Cytotoxic T cell (primary cell): Measurements from ENCODE around the gene TEX29.

DNA sequence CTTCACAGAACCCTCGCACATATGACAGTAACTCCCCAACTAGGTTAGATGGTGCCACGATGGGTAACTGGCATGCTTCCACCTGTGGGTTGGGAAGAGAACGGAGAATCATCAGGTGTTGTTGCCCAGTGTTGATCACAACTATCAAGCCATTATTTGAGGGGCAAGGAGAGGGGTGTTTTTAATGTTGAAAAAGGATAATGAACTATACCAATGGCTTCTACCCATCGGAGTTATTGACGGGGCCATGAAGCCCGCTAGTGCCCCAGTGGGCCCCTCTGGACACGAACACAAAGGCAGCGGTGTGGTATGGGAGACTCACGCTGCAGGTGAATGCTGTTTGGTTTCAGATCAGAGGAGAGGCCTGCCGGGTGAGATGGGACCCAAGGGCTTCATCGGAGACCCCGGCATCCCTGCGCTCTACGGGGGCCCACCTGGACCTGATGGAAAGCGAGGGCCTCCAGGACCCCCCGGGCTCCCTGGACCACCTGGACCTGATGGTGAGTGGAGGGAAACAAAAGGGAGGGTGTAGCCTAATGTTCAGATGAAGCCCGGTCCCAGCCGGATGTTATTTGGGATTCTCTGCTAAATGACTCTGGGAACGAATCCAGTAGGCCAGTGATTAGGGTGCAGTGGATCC, 111.4 kb downstream of the RAB20 start:
- PRO-cap, 2 experiments: no peak in any of the 2 experiments

DNA sequence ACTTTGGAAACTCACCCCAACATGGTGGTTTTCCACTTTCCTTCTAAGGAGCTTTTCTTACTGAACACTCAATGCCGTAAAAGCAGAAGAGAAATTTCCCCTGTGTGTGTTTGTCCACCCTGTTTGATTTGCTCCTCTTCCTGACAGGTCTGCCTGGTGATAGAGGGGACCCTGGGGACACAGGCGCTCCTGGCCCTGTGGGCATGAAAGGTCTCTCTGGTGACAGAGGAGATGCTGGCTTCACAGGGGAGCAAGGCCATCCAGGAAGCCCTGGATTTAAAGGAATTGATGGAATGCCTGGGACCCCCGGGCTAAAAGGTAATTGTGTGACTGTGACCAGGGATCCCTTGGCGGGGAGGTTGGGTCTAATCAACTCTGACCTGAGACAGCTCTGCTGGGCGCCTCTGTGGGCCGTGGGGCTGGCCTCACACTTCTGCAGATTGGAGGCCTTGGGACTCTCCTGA, 81.4 kb downstream of the RAB20 start:
- PRO-cap, 2 experiments: no peak in any of the 2 experiments

DNA sequence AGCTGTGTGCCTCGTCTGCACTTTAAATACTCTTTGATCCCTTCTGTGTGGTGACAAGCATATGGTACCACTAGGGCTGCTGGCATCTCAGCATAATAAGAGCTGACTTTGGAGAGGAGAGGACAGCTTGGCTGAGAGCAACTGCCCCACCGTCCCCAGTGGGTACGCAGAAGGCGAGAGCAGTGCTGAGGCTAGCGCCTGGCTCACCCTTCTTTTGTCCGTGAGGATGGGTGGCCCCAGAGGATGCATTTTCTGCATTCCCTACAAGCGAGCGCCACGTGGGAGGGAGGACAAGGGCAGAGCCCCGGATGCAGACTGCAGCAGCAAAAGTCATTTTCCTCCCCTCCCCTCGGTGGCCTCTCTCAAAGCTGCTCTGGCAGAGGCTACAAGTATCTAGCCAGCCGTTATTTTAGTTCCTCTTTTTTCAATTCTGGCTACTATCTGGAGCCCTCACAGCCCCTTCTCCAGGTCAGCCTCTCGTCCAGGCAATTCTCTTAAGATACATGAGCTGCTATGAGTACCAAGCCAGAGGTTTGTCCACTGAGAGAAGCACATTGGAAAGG, 51.5 kb downstream of the RAB20 start:
- PRO-cap, 2 experiments: no peak in any of the 2 experiments

DNA sequence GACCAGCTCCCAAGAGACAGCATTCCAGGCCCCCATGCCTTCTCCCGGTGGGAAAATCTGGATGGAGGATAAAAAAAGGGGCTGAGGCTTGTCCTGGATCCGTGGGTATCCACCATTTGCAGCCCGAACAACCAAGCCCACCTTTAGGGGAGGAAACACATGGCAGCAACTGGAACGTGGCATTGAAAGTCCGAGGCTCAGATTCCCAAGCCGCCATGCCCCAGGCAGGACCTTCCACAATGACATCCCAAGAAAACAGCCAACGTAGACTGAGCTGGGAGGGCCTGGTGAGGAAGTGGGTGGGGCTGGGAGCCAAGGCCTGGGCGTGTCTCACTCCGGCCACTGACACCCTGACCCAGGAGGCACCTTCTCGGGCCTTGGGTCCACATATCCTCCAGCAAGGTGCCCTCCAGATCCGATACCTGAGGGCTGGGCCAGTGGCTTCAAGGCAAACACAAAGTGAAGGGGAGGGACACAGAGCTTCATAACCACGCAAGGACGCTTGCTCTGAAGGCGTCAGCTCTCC, 43.0 kb downstream of the RAB20 start:
- PRO-cap, 2 experiments: no peak in any of the 2 experiments

- PRO-cap, 2 experiments: no peak in any of the 2 experiments
Observed at GRCh38 chr13:110524404-110525287, 36.9 kb downstream of the RAB20 start.

DNA sequence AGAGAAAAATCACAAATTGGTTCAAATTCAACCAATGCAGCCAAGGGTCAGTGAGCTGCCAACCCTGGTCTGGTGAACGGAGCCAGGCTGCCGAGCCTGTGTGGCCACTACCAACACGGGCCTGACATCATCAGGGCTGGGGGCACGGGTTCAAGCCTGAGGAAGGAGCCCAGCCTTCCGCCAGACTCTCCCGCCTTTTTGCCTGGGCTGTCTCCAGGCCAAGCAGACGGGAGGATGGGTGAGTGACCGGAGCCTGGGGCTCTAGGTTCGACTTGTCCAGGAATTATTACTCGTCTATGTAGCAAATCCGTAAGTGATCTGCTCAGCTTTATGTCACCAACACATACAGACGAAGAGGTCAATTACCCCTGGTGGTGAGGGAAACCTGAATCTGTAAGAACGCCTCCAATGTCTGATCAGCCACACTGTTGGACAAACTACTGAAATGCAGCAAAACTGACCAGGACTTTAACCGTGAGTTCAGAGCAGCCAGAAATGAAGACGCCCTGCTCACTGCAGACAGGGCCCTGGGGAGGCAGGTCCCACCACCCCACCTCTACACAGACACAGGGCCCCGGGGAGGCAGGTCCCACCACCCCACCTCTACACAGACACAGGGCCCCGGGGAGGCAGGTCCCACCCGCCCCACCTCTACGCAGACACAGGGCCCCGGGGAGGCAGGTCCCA, 31.8 kb downstream of the RAB20 start:
- PRO-cap, 2 experiments: no peak in any of the 2 experiments

DNA sequence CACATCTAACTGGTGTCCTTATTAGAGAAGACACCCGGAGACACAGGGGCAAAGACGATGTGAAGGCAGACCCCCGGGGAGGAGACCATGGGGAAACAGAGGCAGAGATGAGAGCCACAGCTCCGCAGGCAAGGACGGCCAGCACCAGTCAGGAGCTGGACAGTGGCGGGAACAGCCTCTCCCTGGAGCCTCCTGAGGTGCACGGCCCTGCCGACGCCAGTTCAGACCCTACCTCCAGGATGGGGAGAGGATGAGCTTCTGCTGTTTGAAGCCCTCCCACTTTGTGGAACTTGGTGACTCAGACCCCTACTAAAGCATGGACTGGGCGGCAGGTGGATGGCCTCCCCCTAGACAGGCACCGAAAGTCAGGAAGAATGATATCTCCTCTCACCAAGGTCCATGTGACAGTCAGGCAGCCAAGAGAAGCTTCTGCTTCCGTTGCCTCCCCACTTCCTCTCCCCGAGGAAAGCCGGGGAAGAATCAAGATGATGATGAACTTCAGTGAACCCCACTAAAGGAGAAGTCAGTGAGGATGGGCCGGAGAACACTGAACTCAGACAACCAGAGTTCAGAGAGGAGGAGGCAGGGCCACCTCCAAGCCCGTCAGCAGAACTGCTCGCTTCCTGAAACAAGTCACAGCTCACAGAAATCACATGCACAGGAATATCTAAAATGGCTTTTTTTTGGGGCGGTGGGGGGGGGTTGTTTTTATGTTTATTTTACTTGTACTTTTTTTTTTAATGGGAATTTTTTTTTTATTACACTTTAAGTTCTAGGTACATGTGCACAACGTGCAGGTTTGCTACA, 25.3 kb downstream of the RAB20 start:
- PRO-cap, 2 experiments: no peak in any of the 2 experiments

- PRO-cap, 2 experiments: no peak in any of the 2 experiments
Observed at GRCh38 chr13:110638553-110639594, 23.5 kb downstream of the NAXD start.

DNA sequence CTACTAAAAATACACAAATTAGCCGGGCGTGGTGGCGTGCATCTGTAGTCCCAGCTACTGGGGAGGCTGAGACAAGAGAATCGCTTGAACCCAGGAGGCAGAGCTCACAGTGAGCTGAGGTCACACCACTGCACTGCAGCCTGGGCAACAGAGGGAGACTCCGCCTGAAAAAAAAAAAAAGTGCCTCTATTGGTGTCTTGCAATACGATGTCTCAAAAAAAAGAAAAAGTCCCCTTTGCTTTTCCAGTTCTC, 1.5 kb upstream of the CARS2 start:
- PRO-cap, 2 experiments: no peak in any of the 2 experiments

DNA sequence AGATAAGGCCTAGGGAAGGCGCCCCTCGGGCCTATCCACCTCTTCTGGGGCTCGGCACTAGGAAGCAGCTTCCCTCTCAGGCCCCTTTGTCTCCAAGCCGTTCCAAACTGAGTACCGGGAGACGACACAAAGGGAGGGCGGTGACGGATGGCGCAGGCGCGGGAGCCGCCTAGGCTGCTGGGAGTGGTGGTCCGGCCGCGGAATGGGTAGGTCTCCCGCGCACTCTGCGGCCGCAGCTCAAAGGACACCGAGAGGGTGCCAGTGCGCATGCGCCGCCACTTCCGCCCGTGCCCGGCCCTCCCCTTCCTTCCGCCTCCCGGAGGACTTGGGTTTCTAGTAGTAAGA, 756 bp upstream of the ING1 start:
- PRO-cap, 2 experiments: peak in 2 of 2 experiments; most common minus-strand start position 109 of the sequence (in 2)

GRCh38 chr13:110812459-110812583, 98.8 kb downstream of the ING1 start:
- PRO-cap, 2 experiments: no peak in any of the 2 experiments

- PRO-cap, 2 experiments: no peak in any of the 2 experiments
Observed at GRCh38 chr13:110885616-110885883, 29.3 kb downstream of the ANKRD10 start.

GRCh38 chr13:110890092-110890441, 24.8 kb downstream of the ANKRD10 start:
- PRO-cap, 2 experiments: no peak in any of the 2 experiments

GRCh38 chr13:110903765-110904527, 10.9 kb downstream of the ANKRD10 start:
- PRO-cap, 2 experiments: no peak in any of the 2 experiments

DNA sequence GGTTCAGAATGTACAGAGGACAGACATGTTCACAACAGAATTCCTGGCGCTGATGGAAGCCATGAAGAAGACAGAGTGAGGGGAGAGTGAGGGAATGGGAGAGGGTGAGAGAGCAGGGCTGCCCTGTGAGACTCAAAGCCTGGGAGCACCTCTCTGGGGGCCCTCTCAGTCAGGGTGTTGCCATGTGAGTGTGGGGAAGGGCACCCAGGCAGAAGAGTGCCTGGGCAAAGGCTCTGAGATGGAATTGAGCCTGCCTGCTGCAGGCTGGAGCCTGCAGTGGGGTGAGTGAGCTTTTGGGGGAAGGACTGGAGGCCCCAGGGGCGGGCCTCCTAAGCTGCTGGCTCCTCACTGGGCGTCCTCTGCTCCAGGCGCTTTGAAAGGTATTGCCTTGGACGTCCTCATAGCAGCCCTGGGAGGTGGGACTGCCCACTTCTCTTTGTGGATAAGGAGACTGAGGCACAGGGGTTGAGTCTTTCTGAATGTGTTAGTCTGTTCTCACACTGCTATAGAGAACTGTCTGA, 60.2 kb downstream of the ARHGEF7 start:
- PRO-cap, 2 experiments: no peak in any of the 2 experiments

DNA sequence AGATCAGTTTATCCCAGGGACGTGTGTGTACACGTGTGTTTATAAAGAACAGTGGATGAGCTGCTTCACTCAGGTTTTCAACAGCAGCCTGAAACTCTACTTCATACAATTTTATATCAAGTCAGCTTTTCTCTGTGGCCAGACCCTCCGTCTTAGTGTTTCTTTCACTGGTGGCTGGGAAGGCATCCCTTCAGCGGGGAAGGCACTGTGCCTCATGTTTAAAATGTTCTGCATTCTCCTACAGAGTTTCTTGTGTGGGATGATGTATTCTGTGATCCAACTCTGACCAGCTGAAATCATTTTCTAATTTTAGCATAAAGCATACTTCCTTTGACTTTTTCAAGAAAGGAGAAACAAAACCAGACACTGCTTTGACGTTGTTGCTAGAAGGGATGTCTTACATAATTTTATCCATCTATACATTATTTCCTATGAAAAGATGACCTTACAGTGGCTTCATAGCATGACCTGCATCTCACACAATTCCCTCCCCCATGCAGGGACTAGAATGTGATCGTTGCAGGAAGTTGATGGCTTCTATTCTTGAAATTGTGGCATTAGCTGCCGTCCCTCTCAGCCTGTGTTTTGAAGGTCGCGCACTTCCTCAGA, 38.7 kb upstream of the TEX29 start:
- PRO-cap, 2 experiments: no peak in any of the 2 experiments

DNA sequence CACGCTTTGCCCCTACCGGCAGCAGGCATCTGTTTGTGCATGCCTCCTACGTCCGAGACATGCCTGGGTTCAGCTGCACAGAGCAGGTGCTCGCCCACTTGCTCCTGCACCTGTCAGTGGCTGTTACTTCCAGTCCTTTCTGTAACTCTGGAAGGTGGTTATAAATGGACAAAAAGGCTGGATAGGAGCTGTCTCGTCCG, 18.0 kb upstream of the TEX29 start:
- PRO-cap, 2 experiments: no peak in any of the 2 experiments

DNA sequence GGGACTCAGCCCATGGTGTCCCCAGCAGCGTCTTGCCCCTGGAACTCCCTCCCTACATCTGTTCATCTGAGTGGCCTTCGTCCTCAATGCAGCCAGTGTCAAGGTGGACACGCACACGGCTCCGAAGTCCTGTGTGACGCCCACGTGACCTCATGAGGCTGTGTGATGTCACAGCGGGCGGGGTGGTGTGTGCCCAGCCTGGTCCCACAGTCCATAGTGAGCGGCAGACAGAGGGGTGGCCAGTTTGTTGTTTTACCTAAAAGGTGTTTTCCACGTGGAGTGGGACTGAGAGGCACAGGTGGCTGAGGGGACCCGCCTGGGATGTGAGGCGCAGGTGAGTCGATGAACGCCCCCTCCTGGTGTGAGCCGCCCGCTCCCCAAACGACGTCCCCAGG, at the start of gene TEX29:
TEX29 (plus strand) TSS at position 214 of the 395 bp plus-strand sequence.
- PRO-cap, 2 experiments: no peak in any of the 2 experiments

DNA sequence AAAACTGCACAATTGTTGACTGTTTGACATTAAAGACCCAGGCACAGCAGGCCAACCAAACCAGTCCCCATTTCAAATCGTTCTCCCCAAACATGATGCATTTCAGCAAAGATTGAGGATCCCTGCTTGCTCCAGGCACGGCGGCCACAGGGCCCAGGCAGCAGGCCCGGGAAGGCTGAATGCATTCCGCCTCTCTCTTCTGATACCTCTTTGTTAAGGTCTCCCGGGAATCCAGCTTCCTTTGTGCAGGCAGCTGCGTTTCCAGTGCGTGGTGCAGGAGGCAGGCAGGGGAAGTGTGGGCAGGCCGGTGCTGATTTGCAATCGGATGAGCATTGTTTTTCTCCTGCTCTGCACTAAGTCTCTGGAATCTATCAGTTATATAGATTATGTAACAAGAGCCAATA, 337.7 kb downstream of the TEX29 start:
- PRO-cap, 2 experiments: no peak in any of the 2 experiments

GRCh38 chr13:112056266-112057091, 10.5 kb upstream of the SOX1 start:
- PRO-cap, 2 experiments: no peak in any of the 2 experiments